ENCODE data around the gene SHQ1.

GRCh38 chr3:72306820-72307679, 522.1 kb upstream of the PROK2 start:
- RRBS: no CpG with 5 or more reads among the region's 12 CpGs

DNA sequence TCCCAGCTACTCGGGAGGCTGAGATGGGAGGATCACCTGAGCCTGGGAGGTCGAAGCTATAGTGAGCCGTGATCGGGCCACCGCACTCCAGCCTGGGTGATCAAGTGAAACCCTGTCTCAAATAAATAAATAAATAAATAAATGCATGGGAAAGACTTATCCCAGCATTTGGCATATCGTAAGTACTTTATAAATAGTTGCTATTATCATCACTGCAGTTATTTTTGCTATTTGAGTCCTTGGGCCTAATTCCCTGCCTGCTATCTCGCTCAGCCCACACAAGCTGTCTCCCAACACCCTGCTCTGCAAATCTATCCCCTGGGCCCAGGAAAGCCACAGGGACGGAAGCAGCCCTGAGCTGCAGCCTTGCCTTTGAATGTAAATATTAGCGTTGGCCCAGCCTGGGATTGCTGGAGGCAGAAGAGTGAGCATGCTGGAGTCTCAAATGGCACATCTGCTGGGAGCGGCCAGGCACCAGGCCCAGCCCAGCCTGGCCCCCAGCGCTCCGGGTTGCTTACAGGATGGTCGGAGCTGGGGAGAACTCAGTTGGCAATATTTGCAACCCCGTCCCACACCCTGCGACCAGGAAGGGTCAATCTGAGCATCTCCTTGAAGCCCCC, 529.8 kb downstream of the SHQ1 start:
- RRBS: no CpG with 5 or more reads among the region's 15 CpGs

GRCh38 chr3:72447371-72448147, 400.7 kb downstream of the SHQ1 start:
- RRBS: 2% methylated on average over 7 of the region's 53 CpGs

GRCh38 chr3:72740060-72741013, 107.9 kb downstream of the SHQ1 start:
- RRBS: no CpG with 5 or more reads among the region's 11 CpGs

DNA sequence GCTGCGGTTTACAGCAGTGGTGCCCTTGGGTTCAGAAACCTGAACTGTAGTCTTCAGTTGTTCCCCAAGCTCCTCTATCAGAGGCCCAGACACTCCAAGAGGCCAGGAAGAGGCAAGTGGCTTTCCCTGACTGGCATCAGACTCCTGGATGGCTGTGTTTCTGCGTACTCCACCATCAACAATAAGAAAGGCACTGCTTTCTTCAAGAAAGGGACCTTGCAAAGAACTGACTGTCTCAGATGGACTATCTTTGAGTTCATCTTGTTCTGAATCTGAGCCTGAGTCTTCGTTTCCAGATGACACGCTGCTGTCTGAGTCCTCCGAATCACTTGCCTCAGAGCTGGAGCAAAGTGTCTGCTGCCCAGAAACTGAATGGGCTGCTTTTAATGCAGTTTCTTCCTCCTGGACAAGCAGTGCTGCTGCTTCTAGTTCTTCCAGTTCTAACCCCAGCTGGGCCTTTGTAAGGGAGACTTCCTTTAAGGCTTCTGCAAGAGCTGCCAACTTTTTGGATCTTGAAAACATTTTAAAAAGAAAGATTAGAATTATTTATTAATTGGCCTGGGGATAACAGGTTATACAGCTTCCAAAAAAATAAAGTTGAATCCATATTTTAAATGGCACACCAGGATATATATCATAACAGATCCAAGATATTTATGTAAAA, 97.8 kb downstream of the SHQ1 start:
- RRBS: no CpG with 5 or more reads among the region's 5 CpGs

- RRBS: no CpG with 5 or more reads among the region's 6 CpGs
Observed at GRCh38 chr3:72821084-72821599, 27.1 kb downstream of the SHQ1 start.

DNA sequence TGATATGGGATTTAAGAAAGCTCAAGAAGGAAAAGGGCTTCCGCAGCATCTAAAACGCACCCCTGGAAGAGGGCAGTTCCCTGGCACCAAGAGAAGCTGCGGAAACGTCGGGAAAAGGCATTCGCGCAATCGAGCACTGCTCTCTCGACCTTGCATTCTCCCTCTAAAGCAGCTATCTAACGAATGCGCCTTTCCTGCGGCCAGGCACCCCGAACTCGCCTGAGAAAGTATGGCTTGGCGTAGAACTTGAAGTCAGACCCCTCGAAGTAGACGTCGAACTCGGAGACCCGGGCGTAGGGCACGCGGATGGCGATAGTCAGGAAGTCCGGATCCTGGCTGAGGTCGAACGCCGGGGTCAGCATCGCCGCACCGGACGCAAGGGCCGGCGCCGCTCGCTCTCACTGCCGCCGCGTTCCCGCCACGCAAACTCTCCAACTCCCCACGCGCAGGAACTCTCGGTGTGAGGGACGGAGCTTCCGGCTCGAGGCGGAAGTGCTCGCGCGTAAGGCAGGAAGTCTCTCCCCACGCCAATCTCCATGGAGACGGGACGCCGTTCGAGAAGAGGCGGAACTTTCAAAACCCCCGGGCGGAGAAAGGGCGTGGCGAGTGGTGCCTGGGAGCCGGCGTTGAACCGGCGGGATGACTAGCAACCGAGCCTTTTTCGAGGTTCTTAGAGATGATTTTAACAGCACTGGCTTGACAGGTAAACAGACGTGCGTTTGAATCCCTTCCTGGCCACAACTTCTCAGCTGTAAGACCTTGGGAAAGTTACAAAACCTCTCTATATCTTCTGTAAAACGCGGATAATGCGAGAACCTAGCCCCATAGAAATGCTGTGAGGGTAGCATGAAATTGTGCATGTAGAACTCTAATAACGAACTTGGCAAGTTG, at the start of gene SHQ1:
SHQ1 (minus strand) TSS at position 467 of the 891 bp plus-strand sequence.
- RRBS: 3% methylated on average over 29 of the region's 73 CpGs

GRCh38 chr3:72890914-72891505, 3.2 kb downstream of the GXYLT2 start:
- RRBS: no CpG with 5 or more reads among the region's 8 CpGs

- RRBS: no CpG with 5 or more reads among the region's 7 CpGs
Observed at GRCh38 chr3:72979478-72980137, 17.0 kb upstream of the PPP4R2 start.

- RRBS: no CpG with 5 or more reads among the region's 5 CpGs
Observed at GRCh38 chr3:72998547-72999205, 2.1 kb downstream of the PPP4R2 start.

DNA sequence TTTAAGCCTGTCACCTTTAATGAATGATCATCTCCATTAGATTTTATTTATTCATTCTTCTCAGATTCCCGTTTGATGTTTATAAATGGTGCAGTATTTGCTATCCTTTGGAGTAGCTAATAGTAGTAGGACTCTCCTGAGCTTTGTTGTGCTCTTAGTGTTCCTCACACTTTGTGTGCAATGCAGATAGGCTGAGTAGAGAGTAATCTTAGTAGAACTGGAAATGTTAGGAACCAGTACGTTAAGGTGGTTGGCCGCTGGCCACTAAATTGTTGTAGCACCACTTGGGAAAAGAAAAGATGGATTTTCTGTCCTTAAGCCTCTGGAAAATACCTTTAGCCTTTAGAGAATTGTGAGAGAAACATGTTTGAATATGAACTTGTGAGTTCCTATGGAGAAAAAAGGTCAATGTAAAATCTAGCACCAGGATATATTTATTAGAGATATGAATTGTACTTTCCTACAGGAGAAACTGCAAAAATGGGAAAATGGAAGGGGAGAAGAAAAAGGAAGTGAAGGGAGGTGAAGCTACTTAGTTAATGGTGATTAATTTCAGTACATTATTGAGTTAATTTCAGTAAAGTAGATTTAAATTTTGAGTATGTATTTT, 19.8 kb upstream of the EBLN2 start:
- RRBS: no CpG with 5 or more reads among the region's 3 CpGs

GRCh38 chr3:73448028-73448692, 176.6 kb downstream of the PDZRN3 start:
- RRBS: no CpG with 5 or more reads among the region's 3 CpGs

GRCh38 chr3:73472275-73472631, 152.5 kb downstream of the PDZRN3 start:
- RRBS: no CpG with 5 or more reads among the region's 6 CpGs

DNA sequence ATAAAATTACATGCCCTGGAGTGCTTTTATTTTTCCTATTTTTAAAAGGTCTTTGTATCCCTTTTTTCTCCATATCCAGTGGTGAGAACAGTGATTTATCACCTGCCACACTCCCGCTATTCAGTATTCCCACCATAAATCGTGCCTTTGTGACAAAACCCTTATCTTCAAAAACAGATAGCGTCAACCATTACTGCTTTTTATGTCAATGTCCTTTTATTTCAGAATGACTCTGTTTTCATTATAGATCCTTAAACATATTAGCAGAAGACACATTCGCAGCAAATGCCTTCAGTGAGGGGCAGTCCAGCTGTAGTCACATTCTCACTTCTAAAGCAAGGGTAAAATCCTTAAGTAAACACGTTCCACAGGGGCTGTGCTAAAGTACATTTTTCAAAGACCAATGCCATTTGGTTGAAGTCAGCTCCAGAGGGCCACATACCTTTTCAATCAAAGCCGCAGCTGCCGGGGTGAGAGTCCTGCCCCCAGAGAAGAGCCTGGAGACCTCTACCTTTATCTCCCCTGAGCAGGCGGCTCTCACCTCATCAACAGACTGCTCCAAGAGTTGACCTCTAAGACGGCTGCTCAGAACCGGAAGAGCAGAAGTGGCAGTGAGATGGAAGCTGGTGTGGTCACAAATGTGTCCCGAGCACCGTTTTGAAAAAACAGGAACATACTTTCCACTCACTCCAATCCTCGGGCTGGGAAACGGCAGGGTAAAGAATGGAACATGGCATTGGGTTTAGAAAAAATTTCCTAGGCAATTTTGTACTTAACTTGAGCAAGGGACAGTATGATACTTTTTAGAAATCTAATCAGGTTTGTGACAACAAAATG, 53.3 kb downstream of the PDZRN3 start:
- RRBS: no CpG with 5 or more reads among the region's 14 CpGs

- RRBS: no CpG with 5 or more reads among the region's 13 CpGs
Observed at GRCh38 chr3:73622015-73622648, 2.6 kb downstream of the PDZRN3 start.

DNA sequence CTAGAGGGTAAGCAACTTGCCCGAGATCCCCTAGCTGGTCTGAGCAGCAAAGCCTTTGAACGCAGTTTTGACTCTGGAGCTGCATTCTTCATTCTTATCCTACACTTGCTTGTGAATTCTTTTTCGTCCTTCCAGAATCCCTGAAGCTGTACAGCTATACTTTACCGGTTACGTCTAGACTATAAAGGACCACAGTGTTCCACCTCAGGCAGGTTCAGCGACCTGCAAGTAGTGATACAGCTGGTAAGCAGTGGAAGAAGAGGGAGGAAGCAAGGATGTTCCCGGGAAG, 1.1 kb downstream of the PDZRN3 start:
- RRBS: 23% methylated on average over 3 of the region's 7 CpGs

- RRBS: 13% methylated on average over 41 of the region's 117 CpGs
Observed at GRCh38 chr3:73624012-73624853, 508 bp downstream of the PDZRN3 start.

- RRBS: no CpG with 5 or more reads among the region's 3 CpGs
Observed at GRCh38 chr3:73805340-73805880, 180.7 kb upstream of the PDZRN3 start.

GRCh38 chr3:73813531-73813820, 188.7 kb upstream of the PDZRN3 start:
- RRBS: no CpG with 5 or more reads among the region's 2 CpGs

Measured in mononuclear cell (primary cell).